Pulmonary artery (tissue), 1 donor: ENCODE data around the gene LRRC28.

DNA sequence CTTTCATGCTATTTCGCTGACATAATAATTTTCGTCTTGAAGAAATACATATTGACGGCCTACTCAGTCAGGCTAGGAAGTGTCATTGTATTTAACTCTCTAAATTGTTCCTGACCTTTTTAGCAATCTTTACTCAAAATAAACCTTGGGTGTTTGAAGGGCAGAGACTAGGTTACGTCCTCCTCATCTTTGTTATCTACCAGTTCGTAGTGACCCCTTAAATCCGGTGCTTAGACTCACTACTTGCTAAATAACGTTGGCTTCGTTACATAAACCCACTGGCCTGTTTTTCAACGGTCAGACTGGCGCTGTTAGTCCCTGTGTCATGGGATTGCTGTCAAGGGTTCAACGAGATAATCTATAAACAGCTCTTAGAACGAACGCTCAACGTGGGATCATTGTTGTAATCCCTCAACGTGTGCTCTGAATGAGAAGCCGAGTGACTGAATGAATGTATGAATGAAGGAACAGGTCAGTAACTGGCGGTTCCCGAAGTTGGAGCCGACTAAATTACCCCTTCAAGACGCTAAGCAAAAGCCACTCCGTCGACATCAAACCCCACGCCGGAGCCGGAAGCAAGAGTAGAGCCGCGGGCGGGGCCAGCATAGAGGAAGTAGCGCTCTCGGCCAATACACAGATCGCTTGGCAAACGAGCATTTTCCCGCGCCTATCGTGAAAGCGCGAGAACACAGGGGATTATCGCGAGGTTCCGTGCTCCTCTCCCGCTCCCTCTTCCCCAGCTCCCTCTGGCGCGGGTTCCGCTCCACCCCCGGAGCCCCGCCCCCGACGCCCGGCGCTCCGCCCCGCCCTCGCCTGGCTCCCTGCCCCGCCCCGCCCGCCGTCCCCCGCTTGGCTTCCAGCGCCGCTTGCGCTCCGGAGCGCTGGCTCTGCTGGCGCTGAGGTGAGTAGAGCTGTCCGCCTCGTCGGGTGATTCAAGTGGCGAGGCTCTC is at the start of gene LRRC28:
Gene LRRC28, plus strand, starts transcription at position 841 of the 950 bp plus-strand sequence.
- PRO-cap: bidirectional peak, plus-strand start at position 878 of the sequence, minus-strand start at position 553 of the sequence

GRCh38 chr15:99446908-99447351 is 118.9 kb upstream of the MEF2A start:
- PRO-cap: no peak

GRCh38 chr15:99466815-99467111 is 99.0 kb upstream of the MEF2A start:
- PRO-cap: no peak

- PRO-cap: no peak
These were observed 57.2 kb upstream of the MEF2A start for GRCh38 chr15:99508715-99508947.

DNA sequence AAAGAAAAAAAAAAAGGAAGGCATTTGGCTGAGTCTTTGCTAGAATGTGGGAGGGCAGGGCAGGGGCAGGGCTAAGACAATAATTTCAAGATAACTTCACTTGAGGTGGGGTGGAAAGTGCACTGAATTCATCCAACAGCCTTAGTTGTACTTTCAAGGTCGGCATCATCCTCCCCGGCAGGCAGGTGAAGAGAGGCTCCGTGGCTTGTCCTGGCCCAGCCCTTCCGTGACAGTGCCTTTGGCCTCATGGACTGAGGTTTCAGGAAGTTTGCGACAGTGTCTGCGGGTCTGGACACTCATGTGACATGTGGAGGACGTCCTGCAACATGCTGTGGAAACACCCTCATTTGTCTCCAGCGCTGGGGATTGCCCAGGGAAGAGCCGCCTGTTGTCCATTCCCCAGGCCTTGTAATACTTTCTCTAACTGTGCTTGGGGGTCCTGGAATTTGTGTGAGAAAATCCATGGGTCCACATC is 182.7 kb upstream of the LYSMD4 start:
- PRO-cap: no peak

GRCh38 chr15:100114020-100114455 is 227.7 kb downstream of the ADAMTS17 start:
- PRO-cap: unidirectional peak, plus-strand start at chr15:100114299

- PRO-cap: no peak
These were observed 209.8 kb downstream of the ADAMTS17 start for GRCh38 chr15:100131735-100132584.

DNA sequence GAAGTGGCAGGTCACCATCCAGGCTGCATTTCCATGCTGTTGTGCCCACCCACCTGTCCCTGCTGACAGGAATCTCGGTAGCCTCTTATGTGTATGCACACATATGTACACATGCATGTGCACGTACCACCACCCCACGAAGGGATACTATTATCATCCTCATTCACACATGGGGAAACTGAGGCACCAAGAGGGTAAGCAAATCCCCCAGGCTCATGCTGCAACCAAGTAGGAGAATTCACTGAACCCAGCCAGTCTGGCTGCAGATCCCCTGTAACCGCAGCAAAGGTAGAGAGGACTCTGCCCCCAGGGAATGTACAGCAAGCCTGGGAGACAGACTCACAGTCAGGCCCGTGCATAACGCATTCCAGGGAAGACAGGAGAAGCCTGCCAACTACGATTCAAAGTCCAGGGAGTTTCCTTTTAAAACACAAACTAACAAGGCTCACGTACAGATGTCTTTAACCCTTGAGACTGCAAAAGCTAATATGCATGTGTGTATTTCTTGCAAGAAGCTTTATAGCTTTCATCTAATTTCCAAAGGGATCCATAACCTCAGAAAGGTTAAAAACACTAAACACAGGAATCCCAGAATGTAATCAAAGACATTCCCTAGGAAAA is 129.7 kb downstream of the ADAMTS17 start:
- PRO-cap: no peak

- PRO-cap: no peak
These were observed 125.6 kb downstream of the ADAMTS17 start for GRCh38 chr15:100216018-100216790.

DNA sequence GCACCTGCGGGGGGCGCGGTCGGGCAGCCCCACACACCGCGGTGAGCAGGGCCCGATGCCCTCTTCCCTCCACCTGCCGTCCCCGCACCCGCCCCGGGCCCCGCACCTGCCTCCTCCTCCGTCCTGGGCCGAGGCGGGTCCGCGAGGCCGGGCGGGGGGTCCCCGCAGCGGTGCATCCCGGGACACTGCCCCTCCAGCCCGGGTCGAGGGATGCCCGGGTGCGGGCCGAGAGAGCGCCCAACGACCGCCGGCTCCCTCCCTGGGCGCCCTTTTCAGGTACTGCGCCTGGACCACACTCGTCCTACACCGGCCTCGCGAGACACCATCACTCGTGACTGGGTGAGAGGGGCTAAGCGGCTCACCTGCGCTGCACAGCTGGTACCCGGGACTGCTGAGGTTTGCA is 15.8 kb upstream of the CERS3 start:
- PRO-cap: no peak

- PRO-cap: no peak
These were observed 694 bp downstream of the ASB7 start for GRCh38 chr15:100603029-100603536.

DNA sequence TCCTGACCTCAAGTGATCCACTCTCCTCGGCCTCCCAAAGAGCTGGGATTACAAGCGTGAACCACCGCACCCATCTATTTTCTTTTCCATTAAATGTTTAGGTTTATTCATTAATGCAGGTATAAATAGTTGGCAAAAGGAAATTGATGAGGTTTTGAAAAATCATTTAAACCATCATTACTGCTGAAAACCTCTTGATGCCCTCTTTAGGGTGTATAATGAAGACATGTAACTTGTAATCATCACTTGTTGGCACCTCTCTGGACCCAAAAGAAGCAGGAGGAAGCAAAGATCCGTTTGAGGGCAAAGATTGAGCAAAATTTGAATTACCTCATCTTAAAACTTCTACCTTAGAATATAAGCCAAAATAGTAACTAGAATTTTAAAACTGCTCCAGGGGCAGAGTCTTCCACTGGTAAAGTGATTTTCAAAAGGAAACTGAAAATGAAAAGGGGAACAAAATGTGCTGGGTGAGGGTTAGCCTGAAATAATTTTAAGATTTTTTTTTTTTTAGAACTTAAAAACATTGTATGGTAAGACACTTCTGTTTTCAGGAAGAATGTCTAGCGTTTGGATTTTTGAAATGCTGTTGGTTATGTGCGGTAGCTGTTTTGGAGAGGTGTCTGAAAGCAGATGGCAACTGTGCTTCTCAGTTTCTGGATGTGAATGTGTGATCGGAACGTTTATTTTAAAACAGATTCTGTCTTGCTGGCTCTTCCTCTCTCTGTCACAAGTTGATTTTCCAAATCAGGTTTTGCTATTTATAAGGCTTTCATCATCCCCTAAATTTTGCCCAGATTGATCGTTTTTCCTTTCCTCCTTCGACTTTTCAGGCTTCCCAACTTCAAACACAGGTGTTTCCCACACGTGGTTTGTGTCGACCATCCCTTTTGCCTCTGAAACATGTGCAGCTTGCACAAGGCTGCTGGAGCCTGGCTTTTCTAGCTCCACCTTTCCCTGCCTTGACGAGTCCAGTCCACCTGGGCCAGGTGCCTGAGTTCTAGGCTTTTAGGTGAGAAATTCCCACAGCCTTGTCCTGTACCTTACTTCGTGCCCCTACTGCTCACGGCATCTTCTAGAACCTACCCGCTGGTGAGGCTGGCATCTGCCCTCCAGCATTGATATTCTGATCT is 3.2 kb downstream of the LRRK1 start:
- PRO-cap: no peak

- PRO-cap: no peak
These were observed 8.1 kb downstream of the LRRK1 start for GRCh38 chr15:100926979-100927873.

DNA sequence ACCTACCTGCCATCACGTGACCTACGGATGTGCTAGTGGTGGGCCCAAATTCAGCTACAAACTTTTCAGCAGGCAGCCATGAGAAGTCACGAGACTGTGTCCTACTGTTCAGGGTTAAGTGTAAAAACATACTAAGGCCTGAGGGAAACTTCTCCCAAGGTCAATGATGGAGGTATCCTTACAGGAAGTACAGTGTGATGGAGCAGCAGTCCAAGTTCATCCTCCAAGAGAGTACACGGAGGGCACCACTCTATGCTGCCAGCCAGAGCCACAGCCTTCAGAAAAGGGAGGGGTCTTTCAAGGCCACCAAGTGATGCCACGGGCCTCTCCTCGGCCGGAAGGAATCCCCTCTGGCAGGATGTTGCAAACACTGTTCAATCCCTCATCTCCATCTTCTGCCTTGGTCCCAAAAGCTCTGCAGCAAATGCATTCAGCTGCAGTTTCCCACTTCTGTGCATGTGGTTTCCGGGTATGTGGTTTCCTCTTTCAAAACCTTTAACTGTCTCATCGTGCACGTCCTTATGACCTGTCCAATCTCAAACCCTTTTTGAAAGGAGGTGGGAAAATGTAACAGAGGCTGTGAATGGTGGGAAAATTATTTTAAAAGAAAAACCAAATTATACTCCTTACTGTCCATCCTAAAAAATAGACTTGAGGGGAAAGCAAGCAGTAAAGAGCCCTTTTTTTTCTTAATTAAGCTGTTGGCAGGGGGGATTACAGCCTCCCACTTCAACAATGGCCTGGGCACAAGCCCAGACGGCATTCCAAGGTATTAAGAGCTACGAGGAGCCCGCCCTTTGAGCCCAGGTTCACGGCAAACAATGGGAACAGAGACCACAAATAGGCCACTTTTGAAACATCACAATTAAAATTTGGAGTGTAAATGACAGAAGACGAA is 9.2 kb downstream of the CHSY1 start:
- PRO-cap: no peak

GRCh38 chr15:101266808-101267211 is 10.5 kb downstream of the SELENOS start:
- PRO-cap: no peak

DNA sequence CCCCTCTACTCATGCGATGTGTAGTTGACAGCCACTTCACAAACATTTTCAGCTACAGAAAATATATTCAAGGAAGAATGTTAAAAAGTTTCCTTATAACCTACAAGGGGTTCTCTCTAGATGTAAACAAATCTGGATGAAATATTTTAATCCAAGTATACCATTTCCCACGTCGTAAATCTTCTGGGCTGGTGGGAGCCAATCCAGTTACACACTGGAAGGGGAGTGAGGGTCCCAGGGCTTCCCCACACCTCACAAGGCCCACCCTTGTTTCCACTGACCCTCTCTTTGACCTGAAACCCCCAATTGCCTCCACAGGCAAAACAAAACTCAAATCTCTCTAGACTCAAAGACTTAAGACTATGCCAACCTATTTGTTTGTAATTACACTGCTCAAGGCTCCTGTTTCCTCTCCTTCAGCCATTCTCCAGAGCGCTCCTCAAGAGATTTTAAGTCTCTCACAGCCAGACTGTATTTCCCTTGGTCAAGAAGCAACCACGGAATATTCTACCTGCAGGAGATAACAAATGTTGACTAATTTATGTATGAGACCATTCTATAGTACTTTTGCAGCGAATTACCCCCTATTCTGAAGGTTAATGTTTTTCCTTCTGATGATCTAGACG is 6.0 kb downstream of the SELENOS start:
- PRO-cap: no peak

- PRO-cap: no peak
These were observed 51.0 kb downstream of the PCSK6 start for GRCh38 chr15:101438209-101439107.

DNA sequence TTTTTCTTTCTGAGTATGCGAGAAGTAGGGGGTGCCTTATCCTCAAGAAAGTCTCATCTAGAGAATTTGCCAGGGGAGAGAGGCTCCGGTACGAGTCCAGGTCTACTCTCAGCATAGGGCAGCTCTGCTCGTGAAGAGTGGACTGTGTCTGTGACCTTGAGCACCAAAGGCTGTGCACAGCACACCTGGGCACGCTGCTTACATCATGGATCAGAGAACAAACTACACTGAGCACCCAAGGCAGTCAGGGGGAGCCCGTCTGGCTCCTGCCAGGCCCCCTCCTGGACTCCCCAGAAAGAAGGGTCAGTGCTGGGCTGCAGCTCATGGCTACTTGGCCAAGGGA is 35.8 kb downstream of the PCSK6 start:
- PRO-cap: no peak

- PRO-cap: no peak
These were observed 38.7 kb upstream of the PCSK6 start for GRCh38 chr15:101527912-101528881.

DNA sequence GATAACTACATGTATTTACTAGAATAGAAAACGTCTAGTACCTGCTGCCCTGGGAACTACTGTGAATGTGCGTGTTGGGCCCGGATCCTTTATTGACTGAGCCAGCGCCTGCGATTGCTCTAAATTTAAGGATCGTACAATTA is 655 bp downstream of the TM2D3 start:
- PRO-cap: no peak